Osteocyte (in vitro differentiated cells): ENCODE measurements around a stretch of chr16.

- PRO-cap = no peak
These were observed 8.7 kb downstream of the POLR2C start for GRCh38 chr16:57471282-57471551.

DNA sequence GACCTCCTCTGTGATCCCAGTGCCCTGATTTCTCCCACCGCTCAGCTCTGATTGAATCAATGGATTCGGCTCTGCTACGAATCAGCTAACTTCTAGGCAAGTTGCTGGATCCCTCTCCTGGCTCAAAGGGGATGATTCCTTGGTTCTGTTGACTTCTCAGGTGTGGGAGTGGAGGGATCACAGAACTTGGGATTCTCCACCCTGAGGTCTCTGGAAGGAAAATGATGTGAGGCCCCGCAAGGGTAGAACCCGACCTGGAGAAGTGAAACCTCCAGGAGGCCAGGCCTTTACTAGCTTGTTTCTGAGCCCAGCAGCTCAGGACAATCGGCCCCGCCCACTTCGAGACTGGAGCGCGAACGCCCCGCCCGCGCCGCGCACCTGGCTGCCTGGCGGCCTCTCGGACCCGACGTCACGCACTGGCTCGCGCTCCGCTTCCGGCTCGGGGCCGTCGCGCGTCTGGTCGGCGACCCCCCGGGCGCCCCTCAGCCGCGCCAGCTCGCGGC, 8.1 kb downstream of the CCDC102A start:
- PRO-cap = no peak

- PRO-cap = no peak
These were observed 39.6 kb upstream of the ADGRG1 start for GRCh38 chr16:57588884-57589267.

DNA sequence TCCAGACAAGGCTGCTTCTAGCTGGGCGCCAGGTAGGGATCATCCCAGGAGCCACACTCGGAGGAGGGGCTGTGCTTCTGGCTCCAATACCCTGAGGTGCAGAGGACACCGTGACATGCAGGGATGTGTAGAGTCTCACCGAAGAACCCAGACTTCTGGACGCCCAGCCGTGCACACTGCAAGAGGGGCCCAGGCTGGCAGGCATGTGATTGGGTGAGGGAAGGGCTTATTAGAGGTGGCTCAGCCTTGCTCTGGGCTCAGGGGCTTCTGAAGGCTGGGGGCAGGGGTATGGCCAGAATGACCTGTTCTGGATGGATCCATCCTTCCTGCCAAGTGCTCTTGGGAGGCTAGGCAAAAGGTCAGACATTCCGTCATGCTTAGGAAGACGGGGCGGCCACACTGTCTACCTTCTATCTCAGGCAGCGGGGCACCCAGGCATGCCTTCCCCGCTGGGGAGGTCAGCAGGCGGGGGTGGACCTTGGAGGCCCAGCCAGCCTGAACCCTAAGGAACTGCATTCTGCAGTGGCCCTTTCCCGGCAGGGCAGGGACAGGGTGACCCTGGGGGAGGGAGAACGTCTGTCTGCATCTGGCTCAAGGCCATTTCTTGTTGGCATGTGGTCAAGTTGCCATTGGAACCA, 5.9 kb upstream of the ADGRG1 start:
- PRO-cap = no peak

DNA sequence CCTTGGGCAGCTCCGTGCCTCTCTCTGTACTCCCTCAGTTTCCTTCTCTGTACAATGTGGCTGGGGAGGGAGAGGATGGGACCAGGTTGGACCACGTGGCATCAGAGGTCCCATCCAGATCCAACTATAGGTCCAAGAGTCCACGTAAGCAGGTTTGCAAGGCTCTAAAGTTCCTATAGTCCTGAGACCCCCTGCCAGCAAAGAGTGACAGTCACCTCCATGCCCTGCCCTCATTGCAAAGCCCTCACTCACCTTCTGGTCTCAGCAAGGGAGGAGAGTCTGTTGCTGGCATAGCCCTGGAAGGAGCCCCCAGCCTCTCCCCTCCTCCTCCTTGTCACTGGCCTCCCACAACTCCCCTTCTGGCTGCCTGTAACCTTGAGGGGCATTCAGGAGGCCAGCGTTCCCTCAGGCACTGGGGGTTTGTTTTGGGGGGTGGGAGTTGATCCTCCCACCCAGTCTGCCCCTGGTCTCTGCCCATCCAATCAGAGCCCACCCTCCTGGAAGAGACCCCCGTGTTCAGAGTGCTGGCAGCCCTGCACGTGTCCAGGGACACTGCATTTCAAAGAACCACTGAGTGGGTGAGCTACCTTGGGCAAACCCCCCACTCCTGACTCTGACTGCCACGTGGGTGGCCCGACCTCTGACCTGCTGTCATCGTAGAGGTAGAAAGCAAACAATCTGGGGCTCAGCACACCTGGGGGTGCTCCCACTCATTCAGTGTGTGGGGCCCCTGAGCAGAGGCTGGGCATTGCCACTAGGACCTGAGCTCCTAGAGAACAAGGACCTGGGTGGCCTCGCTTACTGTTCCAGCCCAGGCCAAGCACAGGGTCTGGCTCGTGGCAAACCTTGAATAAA, 5.9 kb upstream of the DRC7 start:
- PRO-cap = no peak

DNA sequence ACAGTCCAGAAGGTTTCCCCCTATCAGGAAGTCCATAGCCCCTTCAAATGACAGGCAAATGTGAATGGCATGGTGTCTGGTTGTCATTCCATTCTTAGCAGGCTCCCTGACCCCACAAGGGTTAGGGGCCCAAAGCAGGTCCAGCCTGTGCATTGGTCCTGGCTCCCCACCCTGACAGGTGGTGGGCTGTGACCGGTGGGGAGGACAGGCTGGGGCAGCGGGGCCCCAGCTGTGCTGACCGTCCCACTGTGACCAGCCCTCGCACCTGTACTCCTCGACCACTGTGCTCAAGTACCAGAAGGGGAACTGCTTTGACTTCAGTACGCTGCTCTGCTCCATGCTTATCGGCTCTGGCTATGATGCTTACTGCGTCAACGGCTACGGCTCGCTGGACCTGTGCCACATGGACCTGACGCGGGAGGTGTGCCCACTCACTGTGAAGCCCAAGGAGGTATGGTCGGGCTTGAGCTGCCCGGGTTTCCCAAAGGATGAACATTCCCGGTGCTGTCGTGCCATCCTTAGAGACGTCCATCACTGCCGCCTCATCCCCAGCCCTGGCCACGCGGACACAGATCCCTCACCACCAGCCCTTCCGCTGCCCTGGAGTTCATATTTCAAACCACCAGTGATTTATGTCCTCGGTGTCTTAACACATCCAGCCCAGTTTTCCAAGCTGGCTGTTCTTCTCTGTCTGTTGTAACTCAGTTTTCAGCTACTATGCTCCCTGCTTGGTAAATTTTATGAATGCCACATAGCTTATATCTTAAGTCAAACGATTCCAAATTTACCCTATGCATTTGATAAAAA, 7.3 kb downstream of the DRC7 start:
- PRO-cap = no peak

GRCh38 chr16:57787676-57788403, 14.5 kb downstream of the KIFC3 start:
- PRO-cap = no peak

- PRO-cap = no peak
These were observed 521 bp downstream of the KIFC3 start for GRCh38 chr16:57801714-57802225.

- PRO-cap = no peak
These were observed 3.0 kb upstream of the KIFC3 start for GRCh38 chr16:57805246-57805681.

- PRO-cap = unidirectional peak, plus-strand start at chr16:57808365
These were observed 5.7 kb upstream of the KIFC3 start for GRCh38 chr16:57807911-57808558.

- PRO-cap = no peak
These were observed 32.0 kb downstream of the CNGB1 start for GRCh38 chr16:57938848-57939374.

GRCh38 chr16:57959735-57960077, 11.2 kb downstream of the CNGB1 start:
- PRO-cap = no peak

DNA sequence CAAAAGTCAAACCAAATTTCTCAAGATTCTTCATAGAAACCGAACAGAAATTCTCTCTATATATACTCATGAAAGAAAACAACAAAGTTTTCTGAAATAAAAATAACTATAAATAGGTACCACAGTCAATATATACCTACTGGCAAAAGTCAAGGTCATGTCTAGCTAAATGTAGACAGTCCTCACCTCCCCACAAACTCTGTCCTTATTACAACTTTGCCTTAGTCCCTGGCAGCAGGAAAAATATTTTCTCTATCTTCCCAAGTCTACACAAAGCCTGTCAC, 2.8 kb downstream of the CFAP20 start:
- PRO-cap = no peak

- PRO-cap = no peak
These were observed 21.0 kb downstream of the CSNK2A2 start for GRCh38 chr16:58176882-58177403.

DNA sequence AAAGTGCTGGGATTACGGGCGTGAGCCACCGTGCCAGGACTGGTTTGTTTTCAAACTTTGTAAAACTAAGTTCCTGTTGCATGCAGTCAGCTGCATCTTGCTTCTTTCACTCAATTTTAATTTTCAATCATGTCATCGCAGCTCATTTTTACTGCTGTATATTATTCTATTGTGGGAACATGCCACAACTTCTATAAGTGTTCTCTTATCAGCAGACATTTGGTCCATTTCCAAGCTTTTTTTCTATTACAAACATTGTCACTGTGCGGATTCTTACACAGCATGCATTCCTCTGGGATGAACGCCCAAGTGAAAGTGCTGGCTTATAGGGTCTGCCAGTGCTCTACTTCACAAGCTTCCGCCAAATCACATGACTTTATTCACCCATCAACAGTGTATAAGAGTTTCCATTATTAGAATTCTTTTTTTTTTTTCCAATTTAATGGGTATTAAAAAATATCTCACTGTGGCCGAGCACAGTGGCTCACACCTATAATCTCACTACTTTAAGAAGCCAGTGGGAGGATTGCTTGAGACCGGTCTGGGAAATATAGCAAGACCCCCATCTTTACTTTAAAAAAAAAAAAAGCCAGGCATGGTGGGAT, 22.8 kb downstream of the GINS3 start:
- PRO-cap = no peak

- PRO-cap = no peak
These were observed 25.2 kb downstream of the GINS3 start for GRCh38 chr16:58417258-58418027.

GRCh38 chr16:58516406-58516785, 1.1 kb downstream of the SETD6 start:
- PRO-cap = no peak

GRCh38 chr16:58543559-58543991, 28.3 kb downstream of the SETD6 start:
- PRO-cap = no peak

DNA sequence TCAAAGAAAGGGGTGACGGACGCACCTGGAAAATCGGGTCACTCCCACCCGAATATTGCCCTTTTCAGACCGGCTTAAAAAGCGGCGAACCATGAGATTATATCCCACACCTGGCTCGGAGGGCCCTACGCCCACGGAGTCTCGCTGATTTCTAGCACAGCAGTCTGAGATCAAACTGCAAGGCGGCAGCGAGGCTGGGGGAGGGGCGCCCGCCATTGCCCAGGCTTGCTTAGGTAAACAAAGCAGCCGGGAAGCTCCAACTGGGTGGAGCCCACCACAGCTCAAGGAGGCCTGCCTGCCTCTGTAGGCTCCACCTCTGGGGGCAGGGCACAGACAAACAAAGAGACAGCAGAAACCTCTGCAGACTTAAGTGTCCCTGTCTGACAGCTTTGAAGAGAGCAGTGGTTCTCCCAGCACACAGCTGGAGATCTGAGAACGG, 234.5 kb downstream of the CDH8 start:
- PRO-cap = no peak

DNA sequence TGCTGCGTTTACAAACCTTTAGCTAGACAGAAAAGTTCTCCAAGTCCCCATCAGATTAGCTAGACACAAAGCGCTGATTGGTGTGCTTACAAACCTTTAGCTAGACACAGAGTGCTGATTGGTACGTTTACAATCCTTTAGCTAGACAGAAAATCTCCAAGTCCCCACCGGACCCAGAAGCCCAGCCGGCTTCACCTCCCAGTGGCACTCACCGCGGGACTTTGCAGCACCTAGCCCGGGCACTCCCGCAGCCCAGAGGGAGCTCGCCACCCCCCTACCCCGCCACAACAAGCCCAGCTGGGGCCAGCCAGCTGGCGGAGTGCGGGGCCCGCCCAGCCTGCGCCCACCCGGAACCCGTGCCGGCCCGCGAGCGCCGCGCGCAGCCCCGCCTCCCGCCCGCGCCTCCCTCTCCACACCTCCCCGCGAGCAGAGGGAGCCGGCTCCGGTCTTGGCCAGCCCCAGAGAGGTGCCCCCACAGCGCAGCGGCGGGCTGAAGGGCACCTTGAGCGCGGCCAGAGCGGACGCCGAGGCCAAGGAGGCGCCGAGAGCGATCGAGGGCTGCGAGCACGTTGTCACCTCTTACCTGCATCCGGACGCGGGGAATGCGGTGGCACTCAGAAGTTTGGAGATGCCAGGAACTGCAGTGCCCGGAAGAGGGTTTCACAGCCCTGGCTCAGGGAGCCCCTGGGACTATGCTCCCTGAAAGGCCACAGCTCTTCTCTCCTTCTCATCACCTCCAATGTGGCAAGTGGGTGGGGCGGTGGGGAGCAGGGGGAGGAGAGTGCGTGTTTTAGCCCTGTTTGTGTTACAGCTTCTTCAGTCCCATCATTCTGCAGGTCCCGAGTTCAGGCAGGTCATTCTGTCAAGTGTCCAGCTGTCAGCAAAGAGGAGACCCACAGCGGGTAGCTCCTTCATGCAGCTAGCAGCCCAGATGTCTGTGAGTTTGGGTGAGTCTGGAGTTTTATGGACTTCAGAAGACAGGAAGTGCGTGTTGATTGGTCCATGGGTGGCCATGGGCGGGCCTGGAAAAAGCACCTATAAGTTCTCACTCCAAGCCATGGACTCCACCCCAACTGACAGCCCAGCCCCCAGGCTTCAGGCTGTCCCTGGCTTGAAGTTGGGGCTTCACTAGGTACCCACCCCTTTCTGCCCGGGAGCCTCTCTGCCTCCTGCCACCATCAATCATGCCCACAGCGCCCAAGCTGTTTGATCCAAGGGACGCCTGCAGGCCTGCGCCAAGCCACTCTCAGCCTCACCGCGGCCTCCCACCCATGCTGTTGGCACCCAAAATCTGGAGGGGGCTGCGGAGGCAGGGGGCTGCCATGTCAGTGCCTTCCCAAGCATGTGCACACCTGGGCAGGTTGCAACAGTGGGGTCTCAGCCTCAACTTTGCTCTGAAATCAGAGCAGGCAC, 1504.2 kb downstream of the CDH11 start:
- PRO-cap = no peak